ENCODE data around the genes C19orf44, SLC27A1, MAP1S, INSL3 and RPL18A.

- RRBS, 2 experiments: 3 to 9% methylated on average over 12 to 13 of the region's 84 CpGs
Observed at GRCh38 chr19:16495716-16497179, at the start of gene C19orf44. Gene C19orf44 (plus strand): TSS chr19:16496394.

GRCh38 chr19:16516978-16517831, 21.0 kb downstream of the C19orf44 start:
- RRBS, 2 experiments: no CpG with 5 or more reads among the region's 17 CpGs

- RRBS, 2 experiments: no CpG with 5 or more reads among the region's 29 CpGs
Observed at GRCh38 chr19:16588089-16589242, 16.3 kb upstream of the SLC35E1 start.

DNA sequence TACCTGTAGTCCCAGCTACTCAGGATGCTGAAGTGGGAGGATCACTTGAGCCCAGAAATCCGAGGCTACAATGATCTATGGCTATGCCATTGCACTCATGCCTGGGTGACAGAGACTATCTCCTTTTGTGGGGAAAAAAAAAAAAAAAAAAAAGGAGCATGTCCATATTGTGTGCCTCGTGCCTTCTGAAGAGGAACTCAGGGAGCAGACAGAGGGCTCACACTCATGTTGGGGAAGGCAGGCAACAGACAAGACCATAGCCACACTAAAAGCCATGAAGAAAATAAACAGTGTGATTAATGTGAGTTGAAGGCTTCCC, 20.8 kb downstream of the MED26 start:
- RRBS, 2 experiments: no CpG with 5 or more reads among the region's 2 CpGs

- RRBS, 2 experiments: no CpG with 5 or more reads among the region's 10 CpGs
Observed at GRCh38 chr19:16607786-16608141, 20.2 kb downstream of the MED26 start.

- RRBS, 2 experiments: no CpG with 5 or more reads among the region's 9 CpGs
Observed at GRCh38 chr19:17152538-17152853, 62.7 kb upstream of the USE1 start.

DNA sequence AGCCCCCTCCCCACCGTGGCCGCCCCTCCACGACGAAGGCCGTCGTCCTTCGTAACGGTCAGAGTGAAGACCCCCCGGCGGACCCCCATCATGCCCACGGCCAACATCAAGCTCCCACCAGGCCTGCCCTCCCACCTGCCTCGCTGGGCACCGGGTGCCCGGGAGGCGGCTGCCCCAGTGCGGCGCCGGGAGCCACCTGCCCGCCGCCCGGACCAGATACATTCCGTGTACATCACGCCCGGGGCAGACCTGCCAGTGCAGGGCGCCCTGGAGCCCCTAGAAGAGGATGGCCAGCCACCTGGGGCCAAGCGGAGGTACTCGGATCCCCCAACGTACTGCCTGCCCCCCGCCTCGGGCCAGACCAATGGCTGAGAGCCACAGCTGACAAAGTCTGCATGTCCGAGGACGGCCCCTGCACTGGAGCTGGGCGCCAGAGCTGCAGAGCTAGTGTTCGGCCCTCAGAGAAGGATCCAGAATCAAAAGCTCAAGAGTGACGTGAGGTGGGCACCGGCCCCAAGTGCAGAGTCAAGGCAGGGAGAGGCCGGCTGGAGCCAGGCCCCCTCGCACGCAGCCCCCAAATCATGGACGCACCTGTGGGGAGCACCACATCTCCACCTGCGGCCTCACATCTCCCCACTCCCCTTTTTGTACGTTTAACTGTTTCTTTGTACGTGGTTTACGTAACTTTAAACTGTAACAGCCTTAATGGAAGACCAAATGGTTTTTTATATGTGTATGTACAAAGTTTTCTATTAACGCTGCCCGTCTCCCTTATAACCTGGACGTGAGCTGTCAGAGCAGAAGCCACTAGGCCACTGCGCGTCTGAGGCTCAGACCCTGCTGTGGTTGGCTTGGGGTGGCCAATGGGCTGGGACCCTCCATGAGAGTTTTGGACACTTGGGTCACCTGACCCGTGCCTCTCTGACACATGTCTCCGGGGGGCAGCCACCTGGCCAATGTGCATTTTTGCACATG, 2.9 kb upstream of the USE1 start:
- RRBS, 2 experiments: 85 to 87% methylated on average over 9 of the region's 51 CpGs

- RRBS, 2 experiments: no CpG with 5 or more reads among the region's 12 CpGs
Observed at GRCh38 chr19:17227676-17228214, 1.7 kb downstream of the OCEL1 start.

GRCh38 chr19:17323090-17323882, 11.4 kb downstream of the ANO8 start:
- RRBS, 2 experiments: 93 to 96% methylated on average over 9 to 14 of the region's 47 CpGs

- RRBS, 2 experiments: no CpG with 5 or more reads among the region's 15 CpGs
Observed at GRCh38 chr19:17469889-17470283, 438 bp upstream of the SLC27A1 start.

DNA sequence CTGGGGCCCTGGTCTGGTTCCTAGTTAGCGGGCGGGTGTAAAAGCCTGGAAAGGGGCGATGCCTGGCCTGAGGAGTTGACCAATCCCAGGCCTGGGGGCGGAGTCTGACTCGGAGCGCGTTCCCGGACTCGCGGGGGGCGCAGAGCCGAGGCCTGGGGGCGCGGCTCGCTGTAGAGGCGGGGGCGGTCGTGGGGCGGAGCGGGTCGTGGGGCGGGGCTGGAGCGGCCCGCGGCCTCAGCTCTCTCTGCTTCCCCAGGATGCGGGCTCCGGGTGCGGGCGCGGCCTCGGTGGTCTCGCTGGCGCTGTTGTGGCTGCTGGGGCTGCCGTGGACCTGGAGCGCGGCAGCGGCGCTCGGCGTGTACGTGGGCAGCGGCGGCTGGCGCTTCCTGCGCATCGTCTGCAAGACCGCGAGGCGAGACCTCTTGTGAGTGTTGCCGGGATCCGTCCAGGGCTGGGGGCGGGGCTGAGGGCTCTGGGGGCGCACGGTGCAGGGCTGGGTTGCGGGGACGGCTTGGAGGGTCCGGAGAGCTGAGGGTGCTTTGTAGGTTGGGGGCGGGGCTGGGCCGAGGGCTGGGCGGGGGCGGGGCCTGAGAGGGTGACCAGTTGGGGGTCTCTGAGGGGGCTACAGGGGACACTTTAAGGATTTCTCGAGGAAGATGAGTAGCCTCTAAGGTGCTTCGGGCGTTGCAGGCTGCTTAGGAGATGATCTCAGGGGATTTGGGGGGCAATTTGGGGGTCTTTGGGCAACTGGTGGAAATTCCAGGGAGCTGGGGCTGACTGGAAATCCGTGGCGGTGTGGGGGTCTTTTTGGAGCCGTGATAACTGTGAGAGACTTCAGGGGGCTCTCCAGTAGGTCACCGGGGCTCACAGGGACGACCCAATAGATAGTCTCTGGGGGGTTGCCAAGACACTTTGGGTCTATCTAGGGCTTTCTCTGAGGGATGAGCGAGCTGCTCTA, at the start of gene SLC27A1:
TSS of gene SLC27A1 (plus strand) at position 241 of the 958 bp plus-strand sequence.
- RRBS, 2 experiments: under 1 to 8% methylated on average over 6 to 9 of the region's 70 CpGs

DNA sequence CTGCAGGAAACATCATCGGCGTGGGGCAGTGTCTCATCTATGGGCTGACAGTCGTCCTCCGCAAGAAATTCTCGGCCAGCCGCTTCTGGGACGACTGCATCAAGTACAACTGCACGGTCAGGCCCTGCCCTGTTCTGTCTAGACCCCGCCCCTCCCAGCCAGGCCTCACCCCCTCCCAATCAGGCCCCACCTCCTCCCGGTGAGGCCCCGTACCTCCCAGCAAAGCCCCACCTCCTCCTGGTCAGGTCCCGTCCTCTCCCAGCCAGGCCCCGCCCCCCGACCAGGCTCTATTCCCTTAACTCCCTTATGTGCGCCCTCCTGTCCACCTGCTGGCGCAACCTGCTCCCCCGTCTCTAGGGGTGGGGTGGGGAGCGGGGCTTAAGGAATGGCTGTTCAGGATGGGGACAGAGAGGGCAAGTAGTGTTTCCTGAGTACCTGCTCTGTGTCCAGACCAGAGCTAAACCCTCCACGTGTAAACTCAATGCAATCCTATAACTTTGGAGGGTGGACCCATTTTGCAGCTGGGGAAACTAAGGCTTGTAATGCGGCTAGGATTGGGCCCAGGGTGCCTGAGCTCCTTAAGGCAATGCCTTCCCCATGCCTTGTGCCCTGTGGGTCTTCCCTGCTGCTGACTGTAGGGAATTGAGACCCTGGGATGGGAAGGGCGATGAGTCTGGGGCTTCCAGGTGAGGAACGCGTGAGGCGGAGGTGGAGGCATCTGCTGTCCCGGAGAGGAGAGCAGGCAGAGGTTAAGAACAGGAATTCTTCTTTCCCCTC, 18.9 kb downstream of the SLC27A1 start:
- RRBS, 2 experiments: no CpG with 5 or more reads among the region's 25 CpGs

- RRBS, 2 experiments: 11% methylated on average over 4 of the region's 31 CpGs; no CpG with 5 or more reads in 1 of the 2 experiments
Observed at GRCh38 chr19:17686628-17687077, 1.5 kb downstream of the UNC13A start.

GRCh38 chr19:17719099-17719646, at the start of gene MAP1S:
Gene MAP1S (plus strand): TSS chr19:17719480.
- RRBS, 2 experiments: under 1 to 4% methylated on average over 22 of the region's 39 CpGs

DNA sequence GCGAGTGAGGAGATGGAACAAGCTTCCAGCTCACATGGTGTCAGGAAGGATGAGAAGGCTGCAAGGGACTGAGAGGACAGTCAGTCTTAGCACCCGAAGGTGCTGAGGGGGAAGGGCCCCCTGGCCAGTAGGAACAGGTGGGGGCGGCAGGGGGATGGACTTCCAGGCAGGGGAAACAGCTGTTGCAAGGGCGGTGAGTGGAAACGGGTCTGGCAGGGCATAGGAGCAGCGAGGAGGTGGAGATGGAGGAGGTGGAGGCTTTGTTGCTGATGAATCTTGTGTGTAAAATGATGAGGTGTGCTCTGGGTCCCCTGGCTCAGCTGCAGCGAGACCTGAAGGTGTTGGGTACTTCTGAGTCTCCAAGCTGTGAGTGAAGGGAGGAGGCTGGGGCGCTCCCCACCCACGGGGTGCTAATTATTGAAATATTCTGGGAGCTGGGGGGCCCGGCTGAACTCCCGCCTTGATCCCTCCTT, 1.2 kb downstream of the MAP1S start:
- RRBS, 2 experiments: 80% methylated on average over 1 of the region's 11 CpGs; no CpG with 5 or more reads in 1 of the 2 experiments

DNA sequence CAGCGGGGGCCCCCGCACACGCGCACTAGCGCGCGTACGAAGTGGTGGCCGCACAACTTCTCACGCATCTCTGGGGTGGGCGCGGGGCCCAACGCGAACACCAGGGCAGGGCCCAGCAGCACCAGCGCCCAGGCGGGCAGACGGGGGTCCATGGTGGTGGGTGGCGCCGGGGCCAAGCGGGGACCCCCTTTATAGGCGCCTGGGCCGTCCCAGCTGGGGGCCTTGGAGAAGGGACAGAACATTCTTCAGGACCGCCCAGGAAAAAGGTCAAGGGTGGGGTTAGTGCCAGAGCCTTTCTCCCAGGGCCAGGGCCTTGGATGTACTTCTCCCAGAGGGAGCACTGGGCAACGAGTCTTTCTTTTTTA, at the start of gene INSL3:
TSS of gene INSL3 (minus strand) at position 165 of the 365 bp plus-strand sequence.
- RRBS, 2 experiments: no CpG with 5 or more reads among the region's 24 CpGs

DNA sequence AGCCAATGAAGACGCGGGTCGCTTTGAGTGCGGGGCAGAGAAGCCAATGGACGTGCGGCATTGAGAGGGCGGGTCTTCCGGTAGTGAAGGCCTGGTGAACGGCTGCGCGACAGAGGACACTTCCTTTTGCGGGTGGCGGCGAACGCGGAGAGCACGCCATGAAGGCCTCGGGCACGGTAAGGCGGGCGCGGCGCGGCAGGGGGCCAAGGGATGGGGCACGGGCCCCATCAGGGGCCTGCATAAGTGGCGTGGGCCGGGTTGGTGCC, at the start of gene RPL18A:
TSS of gene RPL18A (plus strand) at position 112 of the 266 bp plus-strand sequence.
- RRBS, 2 experiments: no CpG with 5 or more reads among the region's 27 CpGs

DNA sequence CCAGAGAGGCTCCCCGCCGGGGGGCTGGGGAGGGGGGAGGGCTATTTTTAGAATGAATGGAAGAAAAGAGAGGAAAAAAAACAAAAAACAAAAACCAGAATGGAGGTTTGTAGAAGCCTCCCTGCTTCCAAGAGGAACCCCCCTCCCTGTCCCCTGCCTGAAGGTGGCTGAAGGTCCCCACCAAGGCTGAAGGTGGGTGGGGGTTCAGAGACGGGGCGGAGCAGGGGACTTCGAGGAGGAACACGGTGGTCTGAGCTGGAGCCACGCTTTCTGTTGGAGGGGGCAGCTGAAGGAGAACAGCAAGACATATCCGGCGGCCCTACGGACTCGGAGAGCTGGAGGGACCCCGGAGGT, 15.9 kb upstream of the KCNN1 start:
- RRBS, 2 experiments: no CpG with 5 or more reads among the region's 12 CpGs

GRCh38 chr19:17985241-17985459, 18.2 kb downstream of the KCNN1 start:
- RRBS, 2 experiments: no CpG with 5 or more reads among the region's 4 CpGs

DNA sequence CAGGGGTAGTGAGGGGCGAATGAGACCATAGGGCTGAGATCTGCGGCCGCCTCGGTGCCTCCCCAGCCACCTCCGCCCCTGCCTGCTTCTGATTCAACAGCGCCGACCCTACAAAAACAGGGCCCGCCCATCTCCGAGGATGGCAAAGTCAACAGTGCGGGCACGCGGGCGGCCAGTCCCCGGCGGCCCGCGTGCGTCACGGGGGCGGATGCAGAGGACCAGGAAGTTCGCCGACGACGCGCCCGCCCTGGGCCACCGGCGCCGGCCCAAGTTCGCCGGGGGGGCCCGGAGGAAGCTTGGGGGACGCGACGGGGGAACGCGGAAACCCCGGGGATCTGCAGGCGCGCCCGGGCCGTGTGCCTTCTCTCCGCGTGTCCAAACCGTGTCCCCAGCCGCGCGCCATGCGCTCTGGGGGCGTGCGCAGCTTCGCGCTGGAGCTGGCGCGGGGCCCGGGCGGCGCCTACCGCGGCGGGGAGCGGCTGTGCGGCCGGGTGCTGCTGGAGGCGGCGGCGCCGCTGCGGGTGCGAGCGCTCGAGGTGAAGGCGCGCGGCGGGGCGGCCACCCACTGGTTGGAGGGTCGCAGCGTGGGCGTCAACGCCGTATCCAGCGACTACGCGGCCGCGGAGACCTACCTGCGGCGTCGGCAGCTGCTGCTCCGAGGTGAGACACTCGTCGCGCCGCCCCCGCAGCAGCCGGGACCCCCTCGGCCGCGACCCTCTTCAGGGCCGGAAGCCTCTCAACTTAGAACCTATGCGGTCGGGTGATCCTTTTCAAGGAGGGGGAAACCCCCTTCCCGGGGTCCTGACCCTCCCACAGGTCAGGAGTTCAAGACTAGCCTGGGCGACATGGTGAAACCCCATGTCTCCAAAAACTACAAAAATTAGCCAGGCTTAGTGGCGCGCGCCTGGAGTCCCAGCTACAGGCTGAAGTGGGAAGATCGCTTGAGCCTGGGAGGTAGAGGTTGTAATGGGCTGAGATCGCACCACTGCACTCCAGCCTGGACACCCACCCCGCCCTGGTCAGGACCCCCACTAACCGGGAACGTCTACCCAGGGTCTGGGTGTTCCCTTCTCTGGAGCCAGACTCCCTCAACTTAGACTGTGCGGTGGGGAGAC, 6.7 kb upstream of the ARRDC2 start:
- RRBS, 2 experiments: 1 to 5% methylated on average over 39 to 44 of the region's 114 CpGs